ENCODE measurements around a stretch of chr5.

- RRBS, result 41% methylated on average over 10 of the region's 59 CpGs
These were observed 204.8 kb downstream of the MEF2C start for GRCh38 chr5:88677920-88678932.

- RRBS, result 5% methylated on average over 7 of the region's 47 CpGs
These were observed 192.1 kb downstream of the MEF2C start for GRCh38 chr5:88690651-88691505.

DNA sequence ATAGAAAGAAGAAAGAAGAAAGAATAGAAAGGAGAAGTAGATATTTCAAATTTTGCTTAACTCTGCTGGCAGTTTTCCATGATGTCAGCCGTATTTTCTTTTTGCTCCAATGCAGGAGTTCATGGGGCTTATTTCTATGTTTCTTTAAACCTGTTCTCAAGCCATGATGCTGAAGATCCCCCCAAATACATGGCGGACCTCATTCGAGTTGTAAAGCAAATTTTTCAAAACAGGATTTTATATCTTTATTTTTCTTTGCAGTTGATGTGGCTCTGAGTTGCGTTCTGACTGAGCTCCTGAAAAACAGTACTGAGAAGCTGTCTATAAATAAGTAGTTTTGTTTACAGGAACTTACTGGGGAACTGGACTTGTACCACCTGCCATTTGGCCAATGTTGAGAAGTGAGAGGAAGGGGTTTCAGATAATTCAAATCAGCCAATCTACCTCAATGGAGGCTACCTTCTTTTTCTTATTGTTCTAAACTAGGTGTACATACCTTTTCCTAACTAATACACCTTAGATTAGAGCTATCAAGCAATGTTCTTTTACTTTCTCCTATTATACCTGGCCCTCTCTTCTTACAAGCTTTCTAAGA, 418.6 kb upstream of the MEF2C start:
- RRBS, result no CpG with 5 or more reads among the region's 4 CpGs

DNA sequence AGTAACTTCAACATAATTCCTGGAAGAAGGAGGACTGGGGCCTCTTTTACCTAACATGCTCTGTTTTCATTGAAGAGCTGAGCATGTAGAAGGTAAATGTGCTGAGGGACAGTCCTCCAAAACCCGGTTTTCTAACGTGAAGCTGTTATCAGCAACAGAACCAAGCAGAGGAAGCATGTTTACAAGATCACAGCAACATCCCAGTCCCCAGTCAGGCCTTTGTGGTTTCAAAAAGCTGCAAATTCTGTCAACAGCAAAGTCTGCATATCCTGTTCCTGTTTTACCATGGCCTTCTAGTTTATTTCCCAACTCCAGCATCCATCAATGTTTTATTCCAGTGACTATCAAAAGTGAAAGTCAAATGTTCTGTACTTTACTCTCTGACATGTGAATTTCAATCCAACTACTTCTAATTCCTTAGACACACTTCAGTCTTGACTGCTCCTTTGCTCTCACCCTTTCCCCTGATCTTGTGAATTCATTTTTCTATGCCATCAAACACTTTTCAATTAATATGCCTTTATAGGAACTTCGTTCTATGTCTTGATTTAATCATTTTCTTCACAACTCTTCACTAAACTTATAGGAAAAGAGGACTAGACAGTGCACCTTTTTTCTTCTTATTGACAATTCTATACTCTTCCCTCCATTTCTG, 513.7 kb upstream of the MEF2C start:
- RRBS, result no CpG with 5 or more reads among the region's 3 CpGs

GRCh38 chr5:90516677-90518116, 12.2 kb downstream of the LYSMD3 start:
- RRBS, result no CpG with 5 or more reads among the region's 4 CpGs

GRCh38 chr5:90524854-90525431, 4.4 kb downstream of the LYSMD3 start:
- RRBS, result no CpG with 5 or more reads among the region's 10 CpGs

GRCh38 chr5:90528267-90528437, 1.2 kb downstream of the LYSMD3 start:
- RRBS, result no CpG with 5 or more reads among the region's 1 CpG

- RRBS, result no CpG with 5 or more reads among the region's 7 CpGs
These were observed 85.5 kb downstream of the ADGRV1 start for GRCh38 chr5:90643980-90644694.

DNA sequence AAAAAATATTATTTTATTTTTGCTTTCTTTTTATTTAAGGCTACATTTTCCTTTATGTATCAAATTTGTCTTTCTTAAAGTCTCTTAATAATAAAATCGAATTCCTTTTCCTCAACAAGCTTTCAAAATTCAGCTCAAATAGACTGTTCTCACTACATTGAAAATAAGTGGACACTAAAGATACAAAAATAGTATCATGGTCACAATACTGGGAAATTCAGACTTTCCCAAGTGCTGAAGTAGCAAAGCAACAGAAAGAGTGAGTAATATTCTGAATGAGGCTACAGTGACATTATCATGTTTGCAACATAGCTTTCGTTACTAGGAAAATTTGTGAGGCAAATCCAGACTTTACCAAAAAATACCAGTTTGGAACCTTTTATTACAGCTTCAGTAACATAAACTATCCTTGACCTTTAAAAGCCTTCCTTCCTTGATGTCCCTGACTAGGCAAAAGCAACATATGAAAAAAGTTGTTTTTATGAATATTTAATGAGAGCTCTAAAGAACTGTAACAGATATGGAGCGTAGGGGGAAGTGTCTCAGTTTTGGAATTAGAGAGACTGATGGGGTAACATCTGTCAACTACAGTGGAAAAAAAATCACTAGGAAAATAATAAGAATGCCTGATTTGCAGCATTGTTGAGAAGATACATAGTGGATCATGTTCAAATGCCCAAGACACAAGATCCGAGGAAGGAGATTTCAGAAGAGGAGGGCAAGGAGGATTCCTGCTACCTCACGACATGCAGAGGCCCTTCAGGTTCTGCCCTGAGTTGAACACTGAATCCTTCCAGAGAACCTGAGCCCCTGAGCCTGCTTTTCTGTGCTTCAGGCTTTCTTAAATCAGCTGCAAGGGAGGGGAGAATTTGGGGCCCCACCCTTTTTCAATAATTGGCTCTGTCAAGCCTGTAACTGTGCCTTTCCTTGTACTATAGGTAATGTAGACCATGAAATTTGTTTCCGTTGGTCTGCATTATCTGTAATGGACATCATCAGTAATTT, 313.0 kb downstream of the ADGRV1 start:
- RRBS, result no CpG with 5 or more reads among the region's 6 CpGs

DNA sequence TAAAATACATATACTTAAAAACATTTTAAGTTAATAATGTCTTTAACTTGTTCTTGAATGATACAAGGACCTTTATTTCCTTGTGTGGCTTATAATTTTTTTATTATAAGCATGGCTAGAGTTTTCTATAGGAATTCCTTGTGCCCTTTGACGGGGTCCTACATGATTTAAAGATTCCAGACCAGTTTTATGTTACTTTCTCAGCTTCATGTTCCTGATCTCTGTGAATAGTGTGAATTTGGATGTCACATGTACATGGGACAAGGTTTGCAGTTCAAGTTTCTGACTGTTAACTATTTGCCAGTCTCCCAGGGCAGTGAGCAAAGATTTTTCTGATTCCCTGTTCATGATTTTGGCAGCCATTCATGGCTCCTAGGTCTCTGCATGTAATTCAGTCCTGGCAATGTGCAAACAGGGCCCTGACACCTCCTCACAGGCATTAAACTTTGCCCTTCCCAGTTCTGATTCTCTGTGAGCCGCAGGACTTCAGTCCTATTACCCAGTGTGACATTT, 349.9 kb downstream of the ARRDC3 start:
- RRBS, result no CpG with 5 or more reads among the region's 2 CpGs

GRCh38 chr5:91145160-91145768, 237.9 kb downstream of the ARRDC3 start:
- RRBS, result no CpG with 5 or more reads among the region's 2 CpGs

GRCh38 chr5:91310725-91311308, 72.3 kb downstream of the ARRDC3 start:
- RRBS, result no CpG with 5 or more reads among the region's 10 CpGs

DNA sequence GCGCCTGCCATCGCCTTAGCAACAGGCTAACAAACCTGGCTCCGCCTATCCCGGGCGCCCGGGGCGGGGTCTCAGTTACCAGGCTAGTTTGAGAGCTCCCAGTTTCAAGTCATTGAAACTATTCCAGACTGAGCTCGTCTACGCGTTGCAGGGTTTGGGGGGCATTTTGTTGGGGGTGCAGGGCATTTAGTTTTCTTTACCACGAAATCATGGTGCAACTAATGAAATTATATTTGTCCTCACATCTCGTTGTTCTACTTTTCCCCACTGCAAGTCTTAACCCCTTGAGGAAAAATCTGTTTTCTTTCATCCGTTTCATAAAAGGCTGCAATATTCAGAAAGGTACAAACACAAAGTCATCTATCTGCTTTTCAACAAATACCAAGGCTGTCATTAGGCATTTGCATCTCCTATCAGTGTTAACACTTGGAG, 2.1 kb downstream of the ARRDC3 start:
- RRBS, result 4% methylated on average over 2 of the region's 13 CpGs

- RRBS, result no CpG with 5 or more reads among the region's 7 CpGs
These were observed 1030.6 kb upstream of the NR2F1 start for GRCh38 chr5:92552060-92553102.

DNA sequence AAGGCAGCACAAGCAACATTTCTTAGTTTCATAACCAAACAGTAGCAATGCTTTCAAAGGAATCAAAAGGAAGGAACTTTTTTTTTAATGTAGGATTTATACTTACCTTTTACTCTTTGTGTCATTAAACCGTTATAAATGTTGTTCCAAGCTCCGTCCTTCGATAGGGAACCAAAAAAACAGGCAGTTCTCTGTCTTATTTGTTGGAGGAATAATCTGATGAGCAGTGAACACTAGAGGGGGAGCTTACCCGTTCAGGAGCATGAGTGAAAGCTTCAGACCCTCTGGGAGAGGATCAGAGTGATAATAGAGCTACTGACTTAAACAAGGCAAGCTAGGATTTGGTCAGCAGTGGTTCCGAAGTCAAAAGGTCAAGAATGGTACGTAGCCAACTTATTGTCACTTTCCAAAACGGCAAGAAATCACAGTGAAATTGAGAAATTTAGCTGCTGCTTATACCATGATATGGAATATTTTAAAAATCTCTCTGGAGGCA, 895.0 kb upstream of the NR2F1 start:
- RRBS, result no CpG with 5 or more reads among the region's 7 CpGs

GRCh38 chr5:93585938-93586567, 3.0 kb downstream of the NR2F1 start:
- RRBS, result no CpG with 5 or more reads among the region's 11 CpGs

DNA sequence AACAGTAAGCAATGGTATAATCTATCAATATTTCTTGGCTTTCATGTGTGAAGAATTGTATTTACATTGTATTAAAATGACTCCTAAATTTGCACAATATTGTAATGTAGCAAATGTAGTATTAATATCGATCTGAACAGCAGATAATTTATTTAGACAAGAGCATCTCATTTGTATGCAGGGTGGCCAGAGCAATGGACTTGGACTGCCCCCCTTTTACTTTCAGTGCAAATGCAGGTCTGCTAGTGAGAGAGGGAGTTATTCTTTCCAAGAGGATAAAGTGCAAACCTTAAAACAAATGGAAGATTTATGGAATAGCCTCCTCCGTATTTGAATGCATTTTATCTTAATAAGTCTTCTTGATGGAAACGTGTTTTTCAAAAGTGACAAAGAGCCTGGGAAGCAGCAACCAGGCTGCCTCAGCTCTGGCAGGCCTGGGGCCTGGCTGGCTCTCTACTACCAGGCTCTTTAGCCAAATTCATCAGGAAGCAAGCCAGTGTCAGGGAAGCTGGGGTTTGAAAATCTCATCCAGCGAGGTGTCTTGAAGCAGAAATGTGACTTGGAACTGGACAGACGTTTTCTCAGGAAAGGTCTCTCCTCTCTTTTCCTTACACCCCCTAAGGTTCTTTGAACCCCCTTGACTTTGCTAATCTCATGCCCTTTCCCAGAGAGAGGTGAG, 6.8 kb downstream of the NR2F1 start:
- RRBS, result no CpG with 5 or more reads among the region's 5 CpGs

- RRBS, result 83% methylated on average over 8 of the region's 29 CpGs
These were observed 15.5 kb downstream of the NR2F1 start for GRCh38 chr5:93598192-93599191.

- RRBS, result no CpG with 5 or more reads among the region's 19 CpGs
These were observed 58.2 kb downstream of the POU5F2 start for GRCh38 chr5:93682918-93683966.